Penis (tissue), 1 donor: ENCODE data around the genes ACTMAP, CCDC97, CEACAM5 and CEACAM6.

- PRO-cap: unidirectional peak, plus-strand start at chr19:40689911
Observed at GRCh38 chr19:40688781-40690092, 1.2 kb downstream of the NUMBL start.

DNA sequence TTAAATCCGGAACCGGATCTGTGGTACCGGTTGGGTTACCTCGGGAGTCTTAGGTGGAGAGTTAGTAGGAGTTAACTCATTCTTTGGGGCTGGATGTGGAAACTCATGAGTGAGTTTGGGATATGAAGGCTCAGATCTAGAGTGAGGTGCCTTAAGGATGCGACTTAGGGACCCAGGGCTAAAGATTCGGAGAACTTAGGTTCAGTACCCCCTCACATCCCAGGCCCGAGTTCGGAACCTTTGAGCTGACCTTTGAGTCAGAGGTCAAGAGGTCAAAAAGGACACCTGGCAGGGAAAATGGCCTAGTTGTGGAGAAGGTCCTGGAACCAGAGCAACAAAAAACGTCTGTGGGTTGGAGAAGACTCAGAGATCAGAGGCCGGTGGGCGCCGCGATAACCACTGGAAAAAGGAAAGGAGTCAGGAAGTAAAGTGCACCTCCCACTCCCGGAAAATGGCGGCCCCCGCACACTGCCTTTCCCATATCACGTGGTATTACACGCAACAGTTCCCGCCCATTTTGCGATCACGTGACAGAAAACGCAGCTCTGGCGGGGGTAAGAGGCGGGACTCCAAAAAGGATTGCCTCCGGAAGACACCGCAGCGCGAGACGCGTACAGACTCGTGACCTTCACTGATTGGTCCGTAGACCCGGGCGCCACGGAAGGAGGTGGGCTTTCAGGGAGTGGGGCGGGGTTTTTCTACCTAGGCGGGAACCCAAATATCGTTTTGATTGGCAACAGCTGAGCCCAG lies at the start of gene ACTMAP:
TSS of gene ACTMAP (minus strand) at position 443 of the 750 bp plus-strand sequence.
- PRO-cap: unidirectional peak, plus-strand start at position 79 of the sequence; bidirectional peak, plus-strand start outside the sequence, minus-strand start at position 470 of the sequence

DNA sequence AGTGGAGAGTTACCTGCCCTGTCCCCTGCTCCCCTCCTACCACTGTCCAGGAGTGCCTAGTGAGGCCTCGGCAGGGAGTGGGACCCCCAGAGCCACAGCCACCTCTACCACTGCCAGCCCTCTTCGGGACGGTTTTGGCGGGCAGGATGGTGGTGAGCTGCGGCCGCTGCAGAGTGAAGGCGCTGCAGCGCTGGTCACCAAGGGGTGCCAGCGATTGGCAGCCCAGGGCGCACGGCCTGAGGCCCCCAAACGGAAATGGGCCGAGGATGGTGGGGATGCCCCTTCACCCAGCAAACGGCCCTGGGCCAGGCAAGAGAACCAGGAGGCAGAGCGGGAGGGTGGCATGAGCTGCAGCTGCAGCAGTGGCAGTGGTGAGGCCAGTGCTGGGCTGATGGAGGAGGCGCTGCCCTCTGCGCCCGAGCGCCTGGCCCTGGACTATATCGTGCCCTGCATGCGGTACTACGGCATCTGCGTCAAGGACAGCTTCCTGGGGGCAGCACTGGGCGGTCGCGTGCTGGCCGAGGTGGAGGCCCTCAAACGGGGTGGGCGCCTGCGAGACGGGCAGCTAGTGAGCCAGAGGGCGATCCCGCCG lies 1.8 kb downstream of the EGLN2 start:
- PRO-cap: no peak

- PRO-cap: no peak
Observed at GRCh38 chr19:40803341-40804354, 4.7 kb downstream of the EGLN2 start.

DNA sequence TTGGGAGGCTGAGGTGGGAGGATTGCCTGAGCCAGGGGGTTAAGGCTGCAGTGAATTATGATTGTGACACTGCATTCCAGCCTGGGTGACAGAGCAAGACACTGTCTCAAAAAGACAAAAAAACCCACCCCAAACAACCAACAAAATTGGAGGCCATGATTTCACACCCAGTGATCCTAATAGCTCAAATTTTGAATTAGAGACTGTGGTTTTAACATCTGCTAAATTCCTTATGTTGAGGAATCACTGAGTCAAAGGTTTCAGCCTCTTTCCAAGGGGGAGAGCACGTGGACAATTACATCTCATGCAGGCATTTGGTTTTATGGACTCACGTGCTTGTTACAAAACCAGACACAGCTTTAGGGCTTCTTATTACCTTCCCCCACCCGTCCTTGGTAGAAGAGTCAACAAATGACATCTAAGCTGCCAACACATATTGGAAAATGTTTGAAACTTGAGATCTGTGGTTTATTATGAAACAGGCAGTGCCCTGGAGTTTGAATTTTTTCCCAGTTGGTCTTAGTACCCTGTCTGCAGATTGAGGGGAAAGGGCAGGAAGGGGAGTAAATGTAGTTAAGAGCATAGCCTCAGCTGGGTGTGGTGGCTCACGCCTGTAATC lies 18.5 kb downstream of the CYP2A6 start:
- PRO-cap: no peak

- PRO-cap: no peak
Observed at GRCh38 chr19:40969737-40970207, 21.3 kb upstream of the CYP2B6 start.

DNA sequence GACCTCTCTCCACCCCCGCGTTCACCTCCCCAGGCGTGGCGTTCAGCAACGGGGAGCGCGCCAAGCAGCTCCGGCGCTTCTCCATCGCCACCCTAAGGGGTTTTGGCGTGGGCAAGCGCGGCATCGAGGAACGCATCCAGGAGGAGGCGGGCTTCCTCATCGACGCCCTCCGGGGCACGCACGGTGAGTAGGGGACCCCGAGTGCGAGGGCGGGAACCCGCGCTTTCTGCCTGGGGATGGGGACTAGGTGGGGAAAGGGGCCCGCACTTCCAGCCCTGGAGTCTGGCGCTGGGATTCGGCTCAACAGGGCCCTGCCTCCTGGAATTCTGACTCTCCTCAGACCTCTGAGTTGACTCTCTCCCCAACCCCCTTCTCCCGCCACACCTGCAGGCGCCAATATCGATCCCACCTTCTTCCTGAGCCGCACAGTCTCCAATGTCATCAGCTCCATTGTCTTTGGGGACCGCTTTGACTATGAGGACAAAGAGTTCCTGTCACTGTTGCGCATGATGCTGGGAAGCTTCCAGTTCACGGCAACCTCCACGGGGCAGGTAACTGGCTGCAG lies 1.8 kb downstream of the CYP2A13 start:
- PRO-cap: no peak

DNA sequence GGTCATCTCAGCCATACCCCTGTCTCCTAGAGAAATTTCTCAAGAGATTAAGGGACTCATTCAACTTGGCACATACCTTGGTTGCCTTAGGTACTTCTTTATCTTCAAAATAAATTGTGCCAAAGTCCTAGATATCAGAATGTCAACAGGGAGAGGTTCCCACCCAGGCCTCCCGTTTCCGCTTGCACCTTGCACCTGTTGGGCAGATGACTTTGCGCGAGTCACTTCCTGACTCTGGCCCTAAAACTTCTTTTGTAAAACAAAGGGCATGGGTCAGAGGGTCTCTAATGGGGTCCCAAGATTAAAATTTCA lies 25.9 kb upstream of the CYP2S1 start:
- PRO-cap: no peak

- PRO-cap: no peak
Observed at GRCh38 chr19:41294066-41295033, 15.6 kb upstream of the CCDC97 start.

GRCh38 chr19:41298881-41299614 lies 10.9 kb upstream of the CCDC97 start:
- PRO-cap: no peak

- PRO-cap: no peak
Observed at GRCh38 chr19:41306023-41306417, 4.0 kb upstream of the CCDC97 start.

- PRO-cap: bidirectional peak, plus-strand start at chr19:41310265, minus-strand start at chr19:41310115
Observed at GRCh38 chr19:41309678-41310813, at the start of gene CCDC97. TSS of gene CCDC97 (plus strand) at chr19:41310172.

DNA sequence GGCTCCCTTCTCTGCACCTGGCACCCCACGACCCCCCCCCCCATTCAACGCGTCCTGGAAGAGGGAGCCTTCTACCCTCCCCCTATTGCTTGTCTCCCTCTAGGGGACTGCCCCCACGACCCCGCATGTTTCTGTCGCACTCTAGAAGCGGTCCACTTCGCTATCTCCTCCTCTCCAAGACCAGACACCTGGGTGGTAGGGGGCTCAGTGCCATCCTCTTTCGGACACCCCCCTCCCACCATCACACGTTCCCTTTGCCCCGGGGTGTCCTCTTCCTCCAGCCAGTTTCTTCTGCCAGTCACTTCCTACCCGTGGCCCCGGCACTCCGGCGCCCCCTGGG lies 1.4 kb downstream of the TGFB1 start:
- PRO-cap: no peak

DNA sequence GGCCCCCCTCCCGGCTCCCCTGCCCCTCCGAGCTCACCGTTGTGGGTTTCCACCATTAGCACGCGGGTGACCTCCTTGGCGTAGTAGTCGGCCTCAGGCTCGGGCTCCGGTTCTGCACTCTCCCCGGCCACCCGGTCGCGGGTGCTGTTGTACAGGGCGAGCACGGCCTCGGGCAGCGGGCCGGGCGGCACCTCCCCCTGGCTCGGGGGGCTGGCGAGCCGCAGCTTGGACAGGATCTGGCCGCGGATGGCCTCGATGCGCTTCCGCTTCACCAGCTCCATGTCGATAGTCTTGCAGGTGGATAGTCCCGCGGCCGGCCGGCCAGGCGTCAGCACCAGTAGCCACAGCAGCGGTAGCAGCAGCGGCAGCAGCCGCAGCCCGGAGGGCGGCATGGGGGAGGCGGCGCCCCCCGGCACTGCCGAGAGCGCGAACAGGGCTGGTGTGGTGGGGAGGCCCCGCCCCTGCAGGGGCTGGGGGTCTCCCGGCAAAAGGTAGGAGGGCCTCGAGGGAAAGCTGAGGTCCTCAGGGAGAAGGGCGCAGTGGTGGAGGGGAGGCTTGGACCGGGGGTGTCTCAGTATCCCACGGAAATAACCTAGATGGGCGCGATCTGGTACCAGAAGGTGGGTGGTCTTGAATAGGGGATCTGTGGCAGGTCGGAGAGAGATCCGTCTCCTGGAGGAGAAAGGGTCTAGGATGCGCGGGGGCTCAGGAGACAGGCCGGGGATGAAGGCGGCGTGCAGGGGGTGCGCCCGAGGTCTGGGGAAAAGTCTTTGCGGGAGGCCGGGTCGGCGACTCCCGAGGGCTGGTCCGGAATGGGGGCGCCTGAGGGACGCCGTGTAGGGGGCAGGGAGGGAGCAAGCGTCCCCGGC lies 835 bp downstream of the TGFB1 start:
- PRO-cap: bidirectional peak, plus-strand start at position 288 of the sequence, minus-strand start at position 143 of the sequence

GRCh38 chr19:41671433-41672072 lies 16.5 kb downstream of the CEACAM7 start:
- PRO-cap: no peak

GRCh38 chr19:41708188-41708920 lies at the start of gene CEACAM5:
TSS of gene CEACAM5 (plus strand) at chr19:41708626.
- PRO-cap: unidirectional peak, plus-strand start at chr19:41708624

DNA sequence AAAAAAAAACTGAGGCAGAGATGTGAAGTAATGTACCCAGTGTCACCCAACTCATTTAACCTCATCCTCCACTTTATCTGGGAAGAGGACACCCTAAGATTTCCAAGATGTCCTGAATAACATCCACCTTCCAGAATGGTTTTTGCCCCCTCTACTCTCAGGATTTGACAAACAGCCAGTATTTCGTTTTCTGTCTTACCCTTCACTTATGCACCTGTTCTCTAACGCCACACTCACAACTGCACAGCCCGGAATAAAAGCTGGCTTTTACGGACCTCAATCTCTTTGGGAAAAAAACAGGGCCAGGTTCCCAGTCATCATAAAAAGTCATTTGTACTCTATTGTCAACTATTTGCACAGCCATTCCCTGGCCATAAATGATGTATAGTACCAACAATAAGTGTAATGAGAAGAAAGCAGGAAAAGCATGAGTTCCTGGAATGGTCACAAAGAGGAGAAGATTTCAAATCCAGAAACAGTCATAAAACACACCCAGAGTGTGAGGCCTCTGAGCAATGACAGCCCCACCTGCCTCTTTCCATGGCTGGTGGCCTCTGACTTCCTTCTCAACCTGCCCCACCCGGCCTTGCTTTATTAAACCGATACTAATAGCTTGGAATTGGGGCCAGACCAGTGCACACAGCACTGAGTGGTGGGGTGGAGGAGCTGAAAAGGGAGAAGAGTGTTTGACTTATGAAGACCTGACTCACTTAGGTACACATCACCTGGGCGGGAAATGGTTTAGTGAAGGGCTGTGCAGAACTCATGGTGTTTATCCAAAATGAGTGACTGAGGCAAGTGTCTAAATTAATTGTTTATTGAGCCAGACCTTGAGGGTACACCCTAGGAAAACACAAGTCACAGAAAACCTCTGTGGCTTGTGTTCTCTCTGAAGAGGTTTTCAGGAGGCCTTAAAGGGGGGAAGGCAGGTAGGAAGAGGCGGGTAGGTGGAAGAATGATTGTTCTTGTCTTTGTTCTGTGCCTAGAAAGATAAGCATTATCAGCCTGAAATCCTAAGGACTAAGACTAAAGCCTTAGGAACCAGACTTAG lies 20.8 kb upstream of the CEACAM6 start:
- PRO-cap: no peak

DNA sequence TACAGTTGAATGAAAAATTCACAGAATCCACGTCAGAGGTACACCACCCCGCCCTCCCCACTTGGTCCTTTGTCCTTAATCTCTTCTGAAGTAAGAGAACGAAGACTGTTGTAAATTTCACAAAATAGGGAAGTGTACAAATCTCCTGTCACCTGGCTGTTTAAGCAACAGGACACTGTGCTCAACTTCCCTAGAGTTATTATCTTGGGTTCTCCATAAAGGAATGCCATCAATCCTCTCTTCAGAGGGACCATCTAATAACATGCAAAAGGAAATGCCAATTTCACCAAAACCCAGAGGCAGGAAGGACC lies 10.5 kb upstream of the CEACAM6 start:
- PRO-cap: no peak

GRCh38 chr19:41748405-41749062 lies 6.8 kb upstream of the CEACAM6 start:
- PRO-cap: no peak

DNA sequence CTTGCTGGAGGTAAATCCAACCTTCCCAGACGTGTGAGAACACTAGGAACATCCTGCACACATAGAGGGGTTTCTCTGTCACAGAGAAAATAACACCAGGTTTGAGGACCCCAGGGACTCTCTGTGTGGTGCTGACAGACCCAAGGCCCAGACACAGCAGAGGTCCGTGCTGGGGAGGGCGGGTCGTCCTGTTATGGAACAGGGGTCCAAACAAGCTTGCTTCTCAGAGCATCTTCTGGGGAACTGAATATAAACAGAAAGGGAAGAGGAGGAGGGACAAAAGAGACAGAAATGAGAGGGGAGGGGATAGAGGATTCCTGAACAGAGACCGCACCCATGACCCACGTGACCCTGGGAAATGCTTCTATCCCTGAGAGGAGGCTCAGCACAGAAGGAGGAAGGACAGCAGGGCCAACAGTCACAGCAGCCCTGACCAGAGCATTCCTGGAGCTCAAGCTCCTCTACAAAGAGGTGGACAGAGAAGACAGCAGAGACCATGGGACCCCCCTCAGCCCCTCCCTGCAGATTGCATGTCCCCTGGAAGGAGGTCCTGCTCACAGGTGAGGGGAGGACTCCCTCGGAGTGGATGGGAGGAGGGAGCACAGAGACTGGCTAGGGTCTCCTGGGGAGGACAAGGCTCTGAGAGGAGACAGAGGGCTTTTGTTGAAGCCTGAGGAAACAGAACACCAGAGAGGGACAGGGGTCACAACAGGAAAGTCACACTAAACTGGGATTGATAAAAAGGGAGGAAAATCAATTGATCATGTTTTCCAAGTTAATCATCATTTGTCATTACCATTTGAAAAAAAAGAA lies at the start of gene CEACAM6:
TSS of gene CEACAM6 (plus strand) at position 388 of the 813 bp plus-strand sequence.
- PRO-cap: no peak